ENCODE results near the gene SOX11.

DNA sequence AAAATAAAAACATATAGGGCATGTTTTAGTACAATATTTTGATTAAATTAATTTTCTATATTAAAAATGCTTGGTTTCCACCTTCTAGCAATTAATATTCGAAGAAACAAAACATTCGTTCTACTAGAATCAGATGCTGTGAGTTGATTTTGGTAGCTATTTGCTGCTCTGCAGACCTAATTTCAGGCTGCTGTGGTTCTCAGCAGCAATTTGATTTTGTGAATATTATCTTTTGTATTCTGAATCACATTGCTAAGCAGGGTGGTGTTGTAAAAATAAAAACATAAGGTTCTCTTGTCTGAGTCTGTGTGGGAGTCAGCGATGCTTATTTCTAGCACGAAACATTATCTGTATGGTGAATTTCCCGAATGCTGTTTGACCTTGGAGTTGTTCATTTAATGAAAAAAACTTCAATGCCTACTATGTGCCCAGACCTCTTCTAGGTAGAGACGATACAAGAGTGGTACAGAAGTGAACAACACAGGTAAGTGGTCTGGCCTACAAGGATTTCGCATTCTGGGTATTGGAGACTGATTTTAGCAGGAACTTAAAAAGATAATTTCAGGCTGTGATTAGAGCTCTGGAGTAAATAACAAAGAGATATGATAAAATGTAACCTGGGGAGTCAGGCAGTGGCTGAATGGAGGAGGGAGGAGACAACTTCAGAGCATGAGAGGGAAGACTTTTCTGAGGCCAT is 8.4 kb upstream of the DCDC2C start:
- PRO-cap: no peak
- RAMPAGE, long total RNA, 2 experiments: no peak in any of the 2 experiments

DNA sequence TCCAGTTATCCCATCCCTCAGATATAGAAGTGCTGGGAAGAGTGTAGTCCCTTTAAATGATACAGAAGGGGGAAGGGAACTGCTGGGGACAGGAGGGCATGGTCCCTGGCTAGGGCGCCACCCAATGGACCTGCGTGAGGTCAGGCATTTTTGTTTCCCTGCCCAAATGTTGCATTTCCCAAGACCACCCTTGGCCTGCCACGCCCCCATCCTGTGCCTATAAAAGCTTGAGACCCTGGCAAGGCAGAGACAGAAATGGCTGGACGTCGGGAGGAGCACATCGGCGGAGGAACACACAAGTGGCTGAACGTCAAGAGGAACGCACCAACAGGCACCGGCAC is 35.8 kb downstream of the DCDC2C start:
- PRO-cap: no peak
- RAMPAGE, long total RNA, 2 experiments: no peak in any of the 2 experiments

DNA sequence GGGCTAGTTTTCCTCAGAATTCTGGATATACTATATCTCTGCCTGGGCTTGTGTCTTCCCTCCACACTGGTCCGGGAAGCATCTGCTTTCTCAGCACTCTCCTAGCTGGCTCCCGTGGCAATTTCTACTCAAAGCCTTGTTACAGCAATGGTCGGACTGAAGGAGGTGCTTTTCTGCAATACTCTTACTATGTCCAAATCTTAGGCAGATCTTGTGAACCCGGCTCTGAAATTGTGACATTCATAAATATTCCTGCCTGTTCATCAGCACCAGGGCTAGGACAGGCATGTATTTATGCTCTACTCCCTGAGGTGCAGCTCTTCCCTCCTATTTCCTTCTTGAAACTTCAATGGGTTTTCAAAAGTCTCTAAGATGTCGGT is 868.9 kb downstream of the DCDC2C start:
- PRO-cap: unidirectional peak, minus-strand start at position 233 of the sequence
- RAMPAGE, long total RNA, 2 experiments: no peak in any of the 2 experiments

DNA sequence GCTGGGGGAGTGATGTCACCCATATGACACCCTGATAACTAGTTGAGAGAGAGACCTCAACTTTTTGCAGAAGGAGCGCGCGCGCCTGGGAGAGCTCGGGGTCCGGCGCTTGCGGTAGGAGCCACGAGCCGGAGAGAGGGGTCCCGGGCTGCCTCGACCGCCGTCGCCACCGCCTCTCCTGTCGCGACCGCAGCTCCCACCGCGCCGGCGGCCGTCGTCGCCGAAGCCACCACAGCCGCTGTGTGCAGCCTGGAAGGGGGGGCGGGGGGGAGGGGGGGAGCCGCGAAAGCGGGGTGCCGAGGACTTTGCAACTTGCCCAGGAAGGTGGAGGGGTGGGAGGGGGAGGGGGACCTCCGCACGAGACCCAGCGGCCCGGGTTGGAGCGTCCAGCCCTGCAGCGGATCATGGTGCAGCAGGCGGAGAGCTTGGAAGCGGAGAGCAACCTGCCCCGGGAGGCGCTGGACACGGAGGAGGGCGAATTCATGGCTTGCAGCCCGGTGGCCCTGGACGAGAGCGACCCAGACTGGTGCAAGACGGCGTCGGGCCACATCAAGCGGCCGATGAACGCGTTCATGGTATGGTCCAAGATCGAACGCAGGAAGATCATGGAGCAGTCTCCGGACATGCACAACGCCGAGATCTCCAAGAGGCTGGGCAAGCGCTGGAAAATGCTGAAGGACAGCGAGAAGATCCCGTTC is at the start of gene SOX11:
Gene SOX11 (plus strand): TSS at position 67 of the 698 bp plus-strand sequence.
- PRO-cap: no peak
- RAMPAGE, long total RNA, 2 experiments: no peak in any of the 2 experiments

DNA sequence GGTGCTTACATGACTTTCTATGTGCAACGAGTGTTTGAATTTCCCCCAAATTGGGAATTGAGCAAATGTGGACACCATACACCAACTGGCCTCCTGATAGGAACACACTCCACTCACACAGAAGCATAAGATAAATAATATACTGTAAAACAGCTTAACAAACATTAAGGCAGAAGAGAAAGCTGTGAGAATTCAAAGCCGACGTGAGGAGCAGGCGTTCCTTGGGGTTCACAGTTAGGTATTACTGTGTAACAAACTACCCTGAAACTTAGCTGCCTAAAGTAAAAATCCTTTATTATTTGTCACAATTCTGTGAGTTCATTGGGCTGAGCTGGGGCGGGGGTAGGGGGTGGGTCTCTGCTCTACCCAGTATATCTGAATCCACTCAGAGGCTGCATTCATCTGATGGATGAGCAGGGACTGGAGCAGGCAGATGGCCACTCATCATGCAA is 94.7 kb downstream of the SOX11 start:
- PRO-cap: no peak
- RAMPAGE, long total RNA, 2 experiments: no peak in any of the 2 experiments

DNA sequence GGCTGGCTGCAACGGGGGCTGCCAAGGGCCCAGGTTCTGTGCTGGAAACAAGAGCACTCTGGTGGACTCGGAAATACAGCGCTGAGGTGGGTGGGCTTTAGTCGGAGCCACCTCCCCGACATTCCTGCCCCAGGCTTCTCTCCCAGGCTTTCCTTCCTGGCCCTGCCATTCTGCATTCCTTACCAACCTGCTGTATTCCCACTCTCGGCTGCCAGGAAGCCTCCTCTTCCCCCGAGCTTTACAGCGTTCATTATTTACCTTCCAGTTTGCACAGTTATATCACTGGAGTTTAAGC is 246.3 kb downstream of the SOX11 start:
- PRO-cap: no peak
- RAMPAGE, long total RNA, 2 experiments: no peak in any of the 2 experiments

DNA sequence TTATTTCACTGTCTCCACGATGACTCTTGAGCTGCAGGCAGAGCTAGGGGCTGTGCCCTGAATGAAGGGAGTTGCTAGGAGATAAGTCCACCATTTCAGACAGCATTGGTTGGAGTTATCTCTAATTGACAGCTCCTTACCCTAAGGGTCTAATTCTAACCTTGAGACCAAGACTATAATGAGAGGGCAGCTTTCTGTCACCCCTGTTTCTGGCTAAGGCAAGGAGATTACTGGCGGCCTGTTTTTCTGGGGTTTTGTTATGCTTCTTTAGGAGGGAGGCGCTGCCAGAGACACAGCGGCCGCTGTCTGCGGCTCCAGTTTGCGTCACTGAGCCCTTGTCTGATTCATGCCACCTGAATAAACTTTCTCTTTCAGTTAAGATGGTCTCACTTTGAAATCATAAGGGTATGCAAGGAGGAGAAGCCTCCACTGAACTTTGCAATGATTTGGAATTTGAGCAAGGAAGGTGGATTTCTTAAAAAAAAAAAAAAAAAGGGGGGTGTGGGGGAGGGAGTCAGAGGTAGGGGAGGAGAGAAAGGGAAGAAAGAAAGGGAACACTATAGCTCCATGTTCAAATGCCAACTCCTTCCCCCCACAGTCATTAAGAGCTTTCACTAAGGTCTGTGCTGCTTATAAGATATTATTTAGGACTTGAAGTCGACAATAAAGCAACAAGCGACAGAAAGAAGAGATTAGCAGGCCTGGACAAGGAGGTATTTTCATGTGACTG is 381.6 kb downstream of the SOX11 start:
- PRO-cap: no peak
- RAMPAGE, long total RNA, 2 experiments: no peak in any of the 2 experiments

DNA sequence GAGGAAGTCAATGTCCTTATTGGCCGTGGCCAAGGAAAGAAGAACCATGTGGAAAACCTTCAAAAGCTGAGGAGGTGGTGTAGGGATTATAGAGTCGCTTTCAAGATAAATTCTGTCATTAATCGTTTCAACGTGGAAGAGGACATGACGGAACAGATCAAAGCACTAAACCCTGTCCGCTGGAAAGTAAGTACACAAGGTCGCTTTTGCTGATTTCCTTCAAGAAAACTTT is 9.3 kb downstream of the RSAD2 start:
- PRO-cap: no peak
- RAMPAGE, long total RNA, 2 experiments: no peak in any of the 2 experiments

GRCh38 chr2:6909573-6910191 is 7.5 kb upstream of the RNF144A start:
- PRO-cap: no peak
- RAMPAGE, long total RNA, 2 experiments: start-site peak on the minus strand in 1 of 2 experiments, at chr2:6909517-6909957 at its widest, 8 reads per replicate

DNA sequence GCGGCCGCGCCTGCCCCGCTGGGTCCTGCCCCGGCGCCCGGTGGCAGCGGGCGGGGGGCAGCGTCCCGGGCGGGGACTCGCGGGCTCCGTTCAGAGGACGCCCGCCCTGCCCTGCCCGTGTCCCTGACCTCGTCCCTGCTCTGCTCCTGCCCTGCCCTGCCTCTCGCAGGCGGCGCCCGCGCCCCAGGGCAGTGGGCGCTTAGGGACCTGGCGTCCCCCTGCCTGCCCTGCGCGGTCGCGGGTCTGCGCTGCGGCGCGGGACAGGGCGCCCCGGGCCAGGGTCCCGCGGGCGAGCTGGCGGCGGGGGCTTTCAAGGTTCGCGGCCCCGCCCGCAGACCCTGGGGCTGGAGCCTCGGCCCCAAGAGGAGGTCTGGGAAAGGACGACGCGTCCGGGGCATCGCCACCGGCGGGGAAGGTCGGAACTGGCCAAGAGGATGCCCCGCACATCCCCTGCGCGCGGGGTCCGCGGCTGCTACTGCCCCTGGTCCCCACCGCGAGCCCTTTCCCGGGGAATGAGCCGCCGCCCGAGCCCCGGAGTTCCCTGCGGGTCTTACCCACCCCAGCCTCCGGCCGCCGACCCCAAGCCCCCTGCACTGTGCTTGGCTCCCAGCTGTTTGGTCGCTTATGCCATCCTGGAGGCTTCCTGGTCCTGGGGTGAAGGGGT is 647 bp downstream of the RNF144A start:
- PRO-cap: bidirectional peak, plus-strand start at position 118 of the sequence, minus-strand start at position 137 of the sequence; unidirectional peak, minus-strand start at position 477 of the sequence
- RAMPAGE, long total RNA, 2 experiments: no peak in any of the 2 experiments

- PRO-cap: unidirectional peak, minus-strand start at chr2:7031731
- RAMPAGE, long total RNA, 2 experiments: no peak in any of the 2 experiments
Observed at GRCh38 chr2:7031338-7032046, 114.3 kb downstream of the RNF144A start.

DNA sequence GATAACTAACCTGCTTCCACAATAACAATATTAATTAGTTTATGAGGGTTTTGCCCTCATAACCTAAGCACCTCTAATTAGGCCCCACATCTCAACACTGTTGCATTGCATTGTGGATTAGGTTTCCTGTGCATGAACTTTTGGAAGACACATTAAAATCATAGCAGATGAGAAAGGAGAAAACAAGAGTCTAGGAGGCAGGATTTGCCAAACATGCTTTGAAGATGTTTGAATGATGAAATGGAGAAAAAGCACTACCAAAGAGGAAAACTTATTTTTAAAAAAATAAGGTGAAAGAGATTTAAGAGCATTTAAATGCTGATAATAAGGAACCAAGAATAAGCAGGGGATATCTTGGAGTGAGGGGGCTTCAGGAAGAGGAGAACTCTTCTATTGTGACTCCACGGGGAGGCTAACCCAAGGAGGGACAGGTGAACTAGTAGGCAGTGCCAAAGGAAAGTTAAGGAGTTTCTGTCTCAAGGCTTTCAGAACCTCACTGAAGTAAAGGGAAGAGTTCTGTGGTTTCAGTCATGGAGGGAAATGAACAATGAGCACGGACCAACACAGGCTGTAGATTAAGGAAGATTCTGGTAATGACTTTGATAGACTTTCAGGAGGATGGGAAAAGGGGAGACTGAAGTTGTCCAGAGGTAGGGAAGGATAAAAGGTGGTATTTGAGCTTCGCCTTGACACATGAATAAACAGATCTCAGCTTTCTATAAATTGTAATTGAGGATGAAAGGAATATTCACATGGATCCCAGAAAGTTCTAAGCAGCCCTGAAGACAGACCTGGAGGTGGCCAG is 147.1 kb downstream of the RNF144A start:
- PRO-cap: no peak
- RAMPAGE, long total RNA, 2 experiments: no peak in any of the 2 experiments

GRCh38 chr2:7430901-7431837 is 514.0 kb downstream of the RNF144A start:
- PRO-cap: unidirectional peak, minus-strand start at chr2:7431488; unidirectional peak, minus-strand start at chr2:7431515
- RAMPAGE, long total RNA, 2 experiments: no peak in any of the 2 experiments

- PRO-cap: no peak
- RAMPAGE, long total RNA, 2 experiments: no peak in any of the 2 experiments
Observed at GRCh38 chr2:7567504-7568052, 650.4 kb downstream of the RNF144A start.

- PRO-cap: no peak
- RAMPAGE, long total RNA, 2 experiments: no peak in any of the 2 experiments
Observed at GRCh38 chr2:7722247-7722913, 805.2 kb downstream of the RNF144A start.

DNA sequence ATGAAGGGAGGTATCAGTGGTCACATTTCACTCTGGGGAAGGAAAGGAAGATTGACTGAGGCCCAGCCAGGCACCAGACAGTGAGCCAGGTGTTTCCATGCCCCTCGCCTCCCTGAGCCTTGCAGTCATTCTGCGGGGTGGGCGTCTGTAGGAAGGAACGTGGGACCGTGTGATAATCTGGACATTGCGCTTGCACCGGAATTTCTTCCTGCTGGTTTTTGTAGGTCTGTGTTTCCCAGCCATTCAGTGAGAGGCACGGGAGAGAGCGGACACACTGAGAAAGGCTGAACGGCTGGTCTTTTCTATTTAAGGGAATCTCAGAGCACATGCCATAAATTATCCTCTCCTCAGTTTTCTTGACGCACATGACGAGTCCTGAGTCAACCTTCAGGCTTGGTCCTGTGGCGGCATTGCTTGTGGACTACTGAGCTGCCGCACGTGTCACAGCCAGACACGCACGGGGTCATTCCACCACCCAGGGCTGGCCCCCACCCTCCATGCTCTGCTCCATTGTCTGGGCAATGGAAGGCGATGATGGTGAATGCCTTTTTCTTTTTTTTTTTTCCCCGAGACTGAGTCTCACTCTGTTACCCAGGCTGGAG is 519.3 kb upstream of the ID2 start:
- PRO-cap: no peak
- RAMPAGE, long total RNA, 2 experiments: no peak in any of the 2 experiments

- PRO-cap: no peak
- RAMPAGE, long total RNA, 2 experiments: no peak in any of the 2 experiments
Observed at GRCh38 chr2:8281695-8283041, 399.7 kb upstream of the ID2 start.

DNA sequence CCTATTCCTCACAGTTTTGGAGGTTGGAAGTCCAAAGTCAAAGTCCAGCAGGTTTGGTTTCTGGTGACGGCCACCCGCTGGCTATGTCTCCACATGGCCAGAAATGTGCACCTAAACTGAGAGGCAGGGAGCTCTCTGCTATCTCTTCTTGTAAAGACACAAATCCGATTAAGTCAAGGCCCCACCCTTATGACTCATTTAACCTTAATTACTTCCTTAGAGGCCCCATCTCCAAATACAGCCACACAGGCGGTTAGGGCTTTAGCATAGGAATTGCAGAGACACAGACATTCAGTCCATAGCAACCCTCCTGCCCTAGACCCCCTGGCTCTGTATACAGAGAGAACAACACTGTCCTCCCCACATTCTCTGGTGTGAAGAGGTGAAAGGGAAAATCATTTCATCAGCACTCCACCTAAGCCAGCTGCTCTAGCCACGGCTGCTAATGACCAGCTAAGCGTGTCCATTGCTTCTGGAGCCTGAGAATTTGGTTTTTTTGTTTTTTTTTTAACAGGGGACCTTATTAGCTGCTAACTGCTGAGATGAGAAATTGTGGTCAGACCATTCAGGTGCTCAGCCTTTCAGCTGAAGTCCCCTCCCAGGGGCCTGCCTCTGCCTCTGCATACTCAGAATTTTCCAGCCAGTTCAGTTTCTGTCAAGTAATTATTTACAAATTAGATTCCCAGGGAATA is 368.8 kb upstream of the ID2 start:
- PRO-cap: no peak
- RAMPAGE, long total RNA, 2 experiments: no peak in any of the 2 experiments

DNA sequence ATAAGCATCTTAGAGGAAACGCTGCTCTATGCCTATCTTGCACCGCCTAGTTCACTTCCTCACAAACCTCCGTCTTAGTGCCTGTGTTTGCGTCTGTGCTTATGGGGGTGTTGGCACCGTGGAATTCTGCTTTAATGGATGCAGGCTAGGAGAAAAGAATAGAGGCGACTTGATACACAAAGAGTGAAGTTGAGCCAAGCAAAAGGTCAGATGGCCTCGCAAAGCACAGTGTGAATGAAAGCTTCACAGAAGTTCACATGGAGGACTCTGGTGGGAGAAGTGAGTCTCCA is 255.2 kb upstream of the ID2 start:
- PRO-cap: no peak
- RAMPAGE, long total RNA, 2 experiments: no peak in any of the 2 experiments

GRCh38 chr2:8456923-8457590 is 224.8 kb upstream of the ID2 start:
- PRO-cap: no peak
- RAMPAGE, long total RNA, 2 experiments: no peak in any of the 2 experiments